Monocyte (primary cell): ENCODE measurements around a stretch of chr10.

DNA sequence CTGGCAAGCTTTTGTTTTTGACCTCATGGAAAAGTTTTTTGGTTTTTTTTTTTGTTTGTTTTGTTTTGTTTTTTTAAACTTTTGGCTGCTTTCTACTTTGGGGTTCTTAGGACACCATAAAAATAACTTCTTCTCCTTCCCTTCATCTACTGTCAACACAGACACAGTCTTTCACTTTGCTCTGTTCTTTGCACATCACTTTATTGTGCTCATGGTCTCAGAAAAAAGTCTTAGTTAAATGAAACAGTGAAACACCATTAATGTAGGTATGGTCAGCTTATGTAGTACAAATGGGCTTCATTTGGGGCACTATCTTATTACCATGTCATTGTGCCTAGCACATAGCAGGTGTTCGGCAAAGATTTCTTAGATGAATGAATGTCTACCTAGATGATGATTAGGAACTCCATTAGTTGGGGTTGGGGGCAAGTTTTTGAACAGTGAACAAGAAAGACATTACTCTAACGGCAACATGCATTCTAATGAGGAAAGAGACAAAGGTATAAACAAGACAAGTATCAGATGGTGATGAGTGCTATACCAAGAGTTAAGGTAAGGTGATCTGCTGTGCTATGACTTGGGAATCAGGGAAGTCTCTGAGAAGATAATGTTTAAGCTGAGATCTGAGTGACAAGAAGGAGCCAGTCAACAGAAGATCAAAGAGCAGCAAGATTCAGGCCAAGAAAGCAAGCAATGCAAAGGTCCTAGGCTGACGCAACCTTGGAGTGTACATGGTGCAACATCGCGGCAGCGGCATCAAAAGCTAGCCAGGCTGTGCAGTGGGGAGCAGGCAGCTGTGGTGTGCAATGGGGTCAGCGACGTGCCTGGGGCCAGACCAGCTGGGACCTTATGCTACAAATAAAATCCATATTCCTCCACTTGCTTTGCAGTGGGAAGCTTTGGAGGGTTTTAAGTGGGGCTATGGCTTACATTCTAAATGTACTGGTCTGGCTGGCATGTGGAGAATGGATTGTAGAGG lies 323.9 kb downstream of the LRMDA start:
- PRO-cap, 2 experiments: no peak in any of the 2 experiments

DNA sequence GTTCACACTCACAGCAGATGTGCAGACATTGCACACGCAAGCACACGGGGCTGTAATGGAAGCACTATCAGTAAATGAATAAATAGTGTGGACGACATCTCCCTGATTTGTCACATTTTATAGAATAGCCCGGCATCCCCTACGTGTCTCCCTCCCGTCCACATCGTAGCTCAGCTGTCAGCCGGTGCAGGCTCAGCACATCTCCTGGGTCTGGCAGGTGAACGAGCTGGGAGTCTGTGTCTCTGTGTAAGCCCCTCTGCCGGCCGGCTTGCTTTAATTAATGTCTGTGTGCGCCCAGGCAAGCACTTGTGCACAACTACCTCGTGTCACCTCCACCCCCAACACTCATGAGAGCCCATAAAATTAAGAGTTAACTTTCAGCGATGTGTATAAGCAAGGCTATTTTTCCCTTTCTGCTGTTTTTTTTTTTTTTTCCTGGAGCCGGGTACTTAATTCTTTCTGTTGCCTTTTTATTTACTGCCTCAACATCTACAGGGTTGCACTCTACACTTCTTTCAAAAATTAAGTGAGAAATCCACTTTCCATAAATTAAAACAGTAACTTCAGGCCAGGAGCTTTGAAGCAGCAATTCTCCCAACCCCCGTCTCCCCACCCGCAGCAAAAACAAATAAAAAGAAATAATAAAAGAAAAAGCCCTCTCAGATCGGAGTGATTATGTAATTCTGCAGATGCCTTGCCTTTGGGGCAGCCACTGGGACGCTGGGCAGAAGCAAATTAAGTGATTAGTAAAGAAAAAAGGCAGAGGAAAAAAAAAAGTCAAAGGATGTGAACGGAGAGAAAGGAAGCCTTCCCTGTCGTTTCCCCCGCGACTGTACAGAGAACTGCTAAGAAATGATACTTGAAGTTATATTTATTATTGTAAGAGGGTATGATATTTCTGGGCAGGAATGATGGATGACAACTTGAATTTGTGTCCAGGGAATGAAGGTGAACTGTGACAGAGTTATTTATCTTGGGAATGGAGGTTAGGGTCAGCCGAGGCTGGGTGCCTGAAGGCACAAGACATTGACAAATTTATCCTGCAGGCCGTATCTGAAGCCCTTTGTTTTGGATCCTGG lies 603.6 kb downstream of the LRMDA start:
- PRO-cap, 2 experiments: no peak in any of the 2 experiments

- PRO-cap, 2 experiments: no peak in any of the 2 experiments
These were observed 619.5 kb downstream of the LRMDA start for GRCh38 chr10:76050898-76051384.

GRCh38 chr10:76251774-76252452 lies 820.5 kb downstream of the LRMDA start:
- PRO-cap, 2 experiments: no peak in any of the 2 experiments

GRCh38 chr10:76732374-76732745 lies 905.2 kb downstream of the KCNMA1 start:
- PRO-cap, 2 experiments: no peak in any of the 2 experiments

GRCh38 chr10:77212630-77213447 lies 424.8 kb downstream of the KCNMA1 start:
- PRO-cap, 2 experiments: no peak in any of the 2 experiments

DNA sequence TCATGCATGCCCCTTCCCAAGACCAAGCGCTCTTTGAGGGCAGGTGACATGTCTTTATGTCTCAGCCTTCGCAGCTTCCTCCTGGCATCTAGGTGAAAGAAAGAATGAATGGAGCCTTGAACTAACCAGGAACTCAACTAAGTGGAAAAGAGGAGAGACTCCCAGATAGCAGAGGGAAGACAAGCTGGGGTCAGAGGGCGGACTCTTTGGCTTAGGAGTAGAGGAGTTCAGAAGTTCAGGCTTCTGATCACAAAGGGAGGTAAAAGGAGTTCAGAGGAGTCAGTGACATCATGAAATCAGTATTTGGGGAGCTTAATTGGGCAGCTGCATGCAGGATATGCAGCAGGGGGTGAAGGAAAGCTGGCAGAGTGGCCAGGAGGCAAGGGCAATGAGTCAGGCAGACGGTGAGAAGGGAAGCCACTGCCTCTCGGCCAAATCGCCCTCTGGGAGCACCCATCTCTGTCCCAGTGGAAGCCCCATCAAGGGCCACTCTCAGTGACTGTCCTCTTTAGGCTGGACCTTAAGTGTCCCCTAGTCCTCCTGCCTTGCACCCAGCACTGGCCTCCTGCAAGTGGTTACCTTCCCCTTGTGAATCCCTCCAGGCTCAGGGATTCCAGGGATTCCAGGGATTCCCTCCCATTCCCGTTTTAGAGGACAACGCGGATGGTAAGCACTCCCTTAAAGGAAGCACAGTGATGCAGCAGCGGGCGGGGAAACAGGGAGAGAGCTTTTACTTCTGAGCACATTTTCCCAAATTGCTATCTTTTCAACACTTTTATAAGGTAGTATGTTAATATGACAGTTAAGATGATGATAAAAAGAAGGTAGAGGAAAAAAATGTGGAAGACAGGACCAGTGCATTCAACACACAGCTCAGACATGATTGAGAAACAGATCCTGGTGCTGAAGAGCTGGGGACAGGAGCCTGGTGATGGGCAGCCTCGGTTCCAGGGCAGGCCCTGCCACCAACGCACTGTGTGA lies 72.7 kb downstream of the KCNMA1 start:
- PRO-cap, 2 experiments: no peak in any of the 2 experiments

- PRO-cap, 2 experiments: no peak in any of the 2 experiments
These were observed 18.3 kb downstream of the KCNMA1 start for GRCh38 chr10:77619309-77619668.

- PRO-cap, 2 experiments: no peak in any of the 2 experiments
These were observed 72.5 kb upstream of the KCNMA1 start for GRCh38 chr10:77709935-77710678.

DNA sequence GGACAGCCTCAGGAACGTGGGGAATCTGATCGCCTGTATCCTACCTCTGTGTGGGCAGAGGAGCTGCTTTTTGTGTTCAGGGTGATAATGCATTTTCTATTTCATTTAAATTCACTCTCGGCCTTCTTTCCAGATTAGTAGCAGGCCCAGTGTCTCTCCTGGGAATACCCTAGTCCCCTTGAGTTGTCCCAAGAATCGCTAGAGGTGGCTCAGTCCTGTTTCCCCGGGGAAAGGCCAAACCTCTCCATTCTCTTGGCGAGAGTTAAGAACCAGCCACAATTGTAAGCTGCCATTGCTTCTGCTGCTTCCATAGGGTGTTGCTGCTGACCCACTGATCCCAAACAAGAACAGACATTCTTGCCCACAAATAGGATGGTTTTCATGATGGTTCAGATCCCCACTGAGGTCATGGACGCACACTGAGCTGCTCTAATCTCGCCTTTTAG lies 136.3 kb upstream of the KCNMA1 start:
- PRO-cap, 2 experiments: no peak in any of the 2 experiments

DNA sequence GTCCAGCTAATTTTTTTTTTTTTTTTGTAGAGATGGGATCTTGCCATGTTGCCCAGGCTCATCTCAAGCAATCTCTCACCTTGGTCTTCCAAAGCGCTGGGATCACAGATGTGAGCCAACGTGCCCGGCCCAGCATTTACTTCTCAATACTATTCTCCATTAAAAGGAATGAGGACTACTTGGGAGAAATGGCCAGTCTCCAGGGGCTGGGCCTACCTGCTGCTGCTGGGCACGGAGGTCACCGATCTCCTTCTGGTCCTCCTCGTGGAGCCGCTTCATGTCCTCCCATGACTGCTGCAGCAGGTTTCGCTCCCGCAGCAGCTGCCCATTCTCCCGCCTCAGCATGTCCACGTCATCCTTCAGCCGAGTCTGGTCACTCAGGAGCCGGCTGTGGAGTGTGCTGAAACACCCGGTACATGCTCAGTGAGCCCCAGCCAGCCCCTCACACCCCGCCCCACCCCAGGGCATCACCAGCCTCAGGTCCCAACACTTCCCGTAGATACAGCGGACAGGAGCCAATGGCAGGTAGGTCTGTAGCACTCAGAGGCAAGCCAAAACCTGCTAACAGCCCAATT lies 73.3 kb downstream of the DLG5 start:
- PRO-cap, 2 experiments: no peak in any of the 2 experiments

DNA sequence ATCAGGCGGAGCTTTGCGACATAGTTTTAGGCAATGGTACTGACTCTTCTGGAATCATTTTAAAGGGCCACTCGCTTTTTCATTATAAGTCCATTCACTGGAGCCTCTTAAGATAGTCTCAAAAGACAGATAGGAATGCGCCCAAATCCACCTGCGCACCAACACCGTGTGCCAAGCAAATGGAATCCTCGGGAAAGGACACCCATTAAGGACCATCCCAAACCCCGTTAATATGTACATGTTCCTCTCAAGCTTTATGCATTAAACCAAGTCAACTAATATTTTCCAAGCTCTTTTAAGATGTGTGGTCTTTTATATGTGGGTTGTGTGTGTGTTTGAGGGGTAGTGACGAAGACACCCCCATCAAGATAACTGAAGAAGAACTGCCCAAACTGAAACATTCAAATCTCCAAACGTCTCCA lies 38.0 kb downstream of the DLG5 start:
- PRO-cap, 2 experiments: no peak in any of the 2 experiments

GRCh38 chr10:77925899-77926685 lies 463 bp downstream of the DLG5 start:
- PRO-cap, 2 experiments: no peak in any of the 2 experiments

- PRO-cap, 2 experiments: no peak in any of the 2 experiments
These were observed 16.7 kb upstream of the DLG5 start for GRCh38 chr10:77943024-77943894.

DNA sequence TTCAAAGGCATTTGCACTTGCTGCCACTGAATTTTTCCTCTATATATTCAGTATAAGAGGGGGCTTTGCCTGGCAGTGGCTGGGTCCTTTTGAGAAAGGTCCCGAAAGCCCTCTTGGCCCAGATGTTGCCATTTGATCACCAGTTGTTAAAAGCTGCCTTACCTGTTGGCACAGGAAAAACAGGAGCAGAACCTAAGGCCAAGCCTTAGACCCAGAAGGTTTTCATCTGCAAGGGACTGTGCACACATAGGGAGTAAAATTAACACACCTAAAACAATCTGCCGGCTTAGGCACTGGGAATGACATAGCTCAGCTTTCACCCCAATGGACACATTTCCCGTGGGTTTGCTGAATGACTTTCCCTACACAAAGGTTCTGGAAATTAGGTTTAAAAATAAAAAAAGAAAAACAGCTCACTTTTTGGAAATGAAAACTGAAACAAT lies 40.6 kb downstream of the POLR3A start:
- PRO-cap, 2 experiments: no peak in any of the 2 experiments

DNA sequence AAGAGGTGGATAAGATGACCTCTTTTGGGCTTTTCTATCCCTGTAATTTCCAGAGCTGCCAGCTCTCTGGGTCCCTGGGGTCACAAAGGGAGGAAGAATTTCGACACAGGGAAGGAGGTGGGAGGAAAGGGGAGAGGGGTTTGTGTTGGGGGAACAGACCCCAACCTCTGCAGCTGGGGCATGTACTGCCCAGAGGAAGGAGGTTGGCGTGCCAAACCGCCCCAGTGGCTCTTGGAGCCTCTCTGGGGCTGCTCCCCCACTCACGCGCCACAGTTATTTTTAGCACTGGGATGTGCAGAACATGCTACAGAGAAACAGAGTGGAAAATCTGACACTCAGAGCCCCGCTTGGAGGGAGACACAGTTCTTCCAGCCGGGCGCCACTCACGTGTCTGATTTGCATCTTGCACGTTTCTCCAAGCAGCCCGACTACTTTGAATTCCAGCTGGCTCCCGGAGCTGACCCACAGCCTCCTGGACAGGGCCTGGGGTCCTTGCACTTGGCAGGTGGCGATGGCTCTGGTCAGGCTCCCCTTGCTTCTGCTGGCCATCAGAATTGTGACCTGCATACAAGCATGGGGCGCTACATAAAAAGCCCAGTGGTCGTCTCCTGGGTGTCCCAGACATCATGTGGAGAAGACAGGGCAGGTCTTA lies 182.0 kb downstream of the RPS24 start:
- PRO-cap, 2 experiments: no peak in any of the 2 experiments

- PRO-cap, 2 experiments: peak in 1 of 2 experiments; most common plus-strand start chr10:78256428 (in 1); most common minus-strand start chr10:78256178 (in 1)
These were observed 222.4 kb downstream of the RPS24 start for GRCh38 chr10:78255920-78256555.

DNA sequence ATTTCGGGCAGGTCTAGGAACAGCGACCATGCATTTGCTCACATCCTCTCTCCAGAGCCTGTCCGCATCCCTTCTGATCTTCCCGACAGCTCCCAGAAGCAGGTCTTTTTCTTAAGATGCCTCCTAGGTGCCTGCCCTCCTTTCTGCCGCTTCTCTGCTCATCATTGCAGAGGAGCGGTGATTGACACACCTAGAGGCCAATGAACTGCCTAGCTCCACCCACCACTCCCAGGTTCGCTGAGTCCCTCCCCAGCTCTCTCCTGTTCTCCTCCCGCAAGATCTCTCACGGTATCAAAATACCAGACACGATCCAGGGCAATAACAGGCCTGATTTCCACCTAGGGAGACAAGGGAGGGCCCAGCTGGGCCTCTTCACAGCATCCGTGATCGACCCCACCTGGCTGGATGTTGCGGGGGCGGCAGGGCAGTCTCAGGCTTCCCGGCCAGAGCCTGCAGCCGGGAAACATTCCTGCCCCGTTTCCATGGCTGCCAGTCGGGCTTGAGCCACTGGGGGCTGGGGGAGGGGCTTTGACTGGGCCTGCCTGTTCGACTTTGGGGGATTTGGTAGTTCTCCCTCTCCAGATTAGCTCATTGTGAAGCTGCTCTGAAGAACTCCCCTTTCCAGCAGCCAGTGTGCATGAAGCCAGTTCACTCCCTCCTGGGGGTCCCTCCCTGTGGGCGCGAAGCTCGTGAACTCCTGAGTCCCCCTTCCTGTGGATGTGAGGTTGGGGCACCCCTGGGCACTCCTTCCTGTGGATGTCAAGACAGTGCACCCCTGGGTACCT lies 373.5 kb downstream of the RPS24 start:
- PRO-cap, 2 experiments: no peak in any of the 2 experiments

DNA sequence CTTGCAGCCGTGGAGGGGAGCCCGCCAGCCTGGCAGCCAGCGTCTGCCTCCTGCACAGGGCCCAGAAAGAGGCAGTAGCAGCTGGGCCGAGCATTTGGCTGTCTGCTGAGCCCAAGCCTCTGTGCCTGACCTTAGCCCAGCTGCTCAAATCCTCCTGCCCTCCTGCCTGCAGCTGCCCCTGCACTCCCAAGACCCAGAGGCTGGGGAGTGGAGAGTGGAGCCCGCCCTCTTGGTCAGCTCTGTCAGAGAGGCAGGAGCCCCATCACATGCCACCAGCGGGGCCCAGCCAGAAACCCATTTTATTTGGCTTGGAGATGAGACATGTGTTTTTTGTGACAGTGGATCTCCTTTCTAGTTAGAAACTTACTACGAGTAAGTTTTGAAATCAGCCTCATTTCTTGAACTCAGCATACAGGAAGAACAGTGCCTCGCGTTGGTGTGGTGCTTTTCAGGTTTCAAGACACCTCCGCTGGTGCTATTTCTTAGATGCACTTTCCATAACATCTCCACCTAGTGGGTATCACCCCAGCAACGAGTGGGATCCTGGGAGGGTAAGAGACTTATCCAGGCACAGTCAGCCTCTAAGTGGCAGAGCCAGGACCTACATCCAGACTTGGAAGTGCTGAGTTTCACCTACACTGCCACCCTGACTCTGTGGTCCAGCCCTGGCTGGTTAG lies 477.1 kb downstream of the RPS24 start:
- PRO-cap, 2 experiments: no peak in any of the 2 experiments

DNA sequence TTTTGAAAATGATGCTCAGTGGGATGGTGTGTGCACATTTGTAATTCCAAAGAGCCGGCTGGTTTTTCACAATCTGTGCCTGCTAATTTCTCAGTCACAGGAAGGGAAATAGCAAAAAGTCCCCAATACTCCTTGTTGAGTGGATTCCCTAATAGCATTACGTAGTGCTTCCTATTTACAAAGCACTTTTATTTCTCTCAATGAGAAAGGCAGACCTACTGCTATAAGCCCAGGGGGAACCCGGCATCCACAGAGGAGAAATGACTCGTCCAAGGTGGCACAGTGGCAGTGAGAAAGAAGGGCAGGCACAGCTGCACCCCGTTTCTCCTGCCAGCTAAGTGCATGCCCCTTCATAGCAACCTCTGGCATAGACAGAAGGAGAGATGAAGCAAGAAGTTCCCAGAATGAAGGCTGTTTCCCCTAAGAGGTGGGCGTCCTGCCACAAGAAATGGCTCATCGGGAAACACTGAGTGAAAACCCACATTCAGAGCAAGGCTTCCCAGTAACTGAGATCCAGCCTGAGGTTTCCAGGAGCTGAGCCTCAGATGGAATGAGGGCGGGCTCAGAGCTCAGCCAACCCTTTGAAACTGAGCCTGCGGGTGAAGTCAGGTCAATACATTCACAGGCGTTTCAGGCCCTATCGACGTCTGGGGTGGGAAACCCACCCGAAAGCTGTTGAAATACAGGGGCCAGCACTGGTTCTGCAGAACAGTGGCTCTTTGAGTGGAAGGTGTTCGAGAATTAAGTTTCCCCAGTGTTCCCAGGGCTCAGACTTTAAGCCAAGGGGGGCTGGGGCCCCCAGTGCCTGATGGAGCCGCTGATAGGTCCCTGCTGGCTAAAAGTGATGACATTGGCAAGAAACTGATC lies 510.0 kb downstream of the RPS24 start:
- PRO-cap, 2 experiments: no peak in any of the 2 experiments